GM06990 (cell line): ENCODE results near the gene TRIM49C.

DNA sequence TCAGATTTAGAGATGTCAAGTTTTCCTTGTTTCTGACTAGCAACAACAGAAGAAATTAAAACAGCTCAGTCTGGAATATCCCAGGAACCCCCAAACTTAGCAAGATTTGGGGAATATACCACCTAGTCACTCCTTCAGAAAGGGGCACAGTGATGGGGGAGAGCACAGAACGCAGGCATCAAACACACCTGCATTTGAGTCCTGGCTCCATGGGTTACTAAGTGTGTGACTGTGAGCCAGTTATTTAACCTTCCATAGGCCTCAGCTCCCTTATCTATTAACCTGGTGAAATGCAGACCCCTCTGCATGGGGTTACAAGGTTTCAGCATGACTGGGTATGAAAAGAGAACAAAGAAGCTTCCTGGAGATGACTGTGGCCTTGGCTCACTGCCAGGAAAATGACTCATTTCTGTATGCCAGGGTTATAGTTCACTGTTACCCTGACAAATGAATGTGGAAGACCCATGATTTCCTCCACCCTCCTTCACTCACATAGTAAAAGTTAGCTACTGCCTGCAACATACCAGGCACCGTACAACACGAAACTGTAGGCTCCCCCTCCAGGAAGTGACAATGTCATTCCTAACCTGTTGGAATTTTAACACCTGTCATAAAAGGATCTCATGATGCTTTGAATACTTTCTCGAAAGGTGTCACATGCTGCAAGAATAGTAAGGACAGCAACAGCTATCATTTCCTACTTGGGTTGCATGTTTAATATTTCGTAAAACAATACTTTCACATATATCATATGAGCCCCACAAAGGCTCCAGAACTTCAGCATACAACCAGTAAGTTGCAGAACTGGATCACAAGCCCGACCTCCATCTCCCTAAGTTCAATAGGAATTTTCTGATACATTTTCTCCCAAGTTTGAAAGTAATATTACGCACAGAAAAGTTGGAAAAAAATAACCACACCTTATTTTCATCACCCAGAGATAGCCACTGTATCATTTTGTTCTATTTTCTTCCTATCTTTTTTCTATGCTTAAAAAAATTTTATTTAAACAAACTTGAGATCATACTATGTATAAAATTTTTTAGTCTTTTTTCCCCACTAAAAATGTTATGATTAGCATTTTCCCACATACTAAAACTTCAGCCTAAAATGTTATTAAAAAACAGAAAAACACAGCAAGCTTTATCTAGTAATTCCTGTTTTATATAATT lies 207.2 kb upstream of the PRSS23 start:
- RRBS: no CpG with 5 or more reads among the region's 7 CpGs

DNA sequence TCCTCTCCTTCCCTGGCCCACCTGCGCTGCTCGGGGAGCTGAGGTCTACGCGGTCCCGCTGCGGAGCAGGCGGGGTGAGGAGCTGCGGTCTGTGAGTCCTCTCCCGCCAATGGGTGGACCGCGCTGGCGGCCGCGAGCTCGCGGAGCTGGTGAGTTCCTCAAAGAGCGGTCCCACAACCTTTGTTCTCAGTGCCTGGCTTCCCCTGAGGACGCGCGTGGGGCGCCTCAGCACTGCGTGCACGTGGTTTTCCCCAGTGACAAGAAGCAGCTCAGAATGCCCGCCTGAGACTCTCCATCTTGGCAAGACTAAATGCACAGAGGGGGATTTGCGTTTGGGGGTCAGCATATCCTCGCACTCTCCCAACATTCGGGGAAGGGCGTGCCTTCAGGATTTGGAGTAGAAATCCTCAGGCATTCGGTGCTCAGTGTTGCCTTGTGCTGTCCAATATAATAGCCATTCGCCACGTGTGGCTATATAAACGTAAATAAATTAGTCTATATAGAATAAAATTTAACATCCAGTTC lies 128.0 kb upstream of the PRSS23 start:
- RRBS: no CpG with 5 or more reads among the region's 32 CpGs

GRCh38 chr11:86950307-86951506 lies 4.5 kb downstream of the FZD4 start:
- RRBS: no CpG with 5 or more reads among the region's 10 CpGs

DNA sequence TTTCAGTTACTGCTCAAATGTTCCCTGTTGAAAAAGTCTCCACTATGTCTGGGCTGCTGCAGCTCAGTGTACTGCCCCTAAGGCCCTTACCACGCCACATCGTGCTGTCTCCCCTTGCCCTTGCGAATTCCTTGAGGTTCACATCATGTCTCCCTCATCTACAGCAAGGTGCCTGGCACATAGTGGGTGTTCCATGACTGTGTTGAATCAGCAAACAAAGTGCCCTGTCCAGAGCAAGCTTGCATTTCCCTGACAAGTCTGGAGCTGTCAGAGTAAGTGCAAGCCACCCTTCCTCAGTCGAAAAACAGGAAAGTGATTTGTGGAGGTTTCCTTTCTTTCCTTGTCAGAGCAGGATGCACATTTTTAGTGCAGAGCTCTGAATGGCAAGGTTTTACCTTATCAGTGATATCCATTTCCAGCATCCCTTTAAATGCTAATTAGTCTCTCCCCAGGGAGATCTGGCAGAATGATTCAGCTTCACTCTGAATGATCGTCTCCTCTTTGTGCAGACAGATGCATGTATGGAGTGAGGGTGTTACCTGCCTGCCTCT lies 331.2 kb downstream of the TMEM135 start:
- RRBS: no CpG with 5 or more reads among the region's 5 CpGs

DNA sequence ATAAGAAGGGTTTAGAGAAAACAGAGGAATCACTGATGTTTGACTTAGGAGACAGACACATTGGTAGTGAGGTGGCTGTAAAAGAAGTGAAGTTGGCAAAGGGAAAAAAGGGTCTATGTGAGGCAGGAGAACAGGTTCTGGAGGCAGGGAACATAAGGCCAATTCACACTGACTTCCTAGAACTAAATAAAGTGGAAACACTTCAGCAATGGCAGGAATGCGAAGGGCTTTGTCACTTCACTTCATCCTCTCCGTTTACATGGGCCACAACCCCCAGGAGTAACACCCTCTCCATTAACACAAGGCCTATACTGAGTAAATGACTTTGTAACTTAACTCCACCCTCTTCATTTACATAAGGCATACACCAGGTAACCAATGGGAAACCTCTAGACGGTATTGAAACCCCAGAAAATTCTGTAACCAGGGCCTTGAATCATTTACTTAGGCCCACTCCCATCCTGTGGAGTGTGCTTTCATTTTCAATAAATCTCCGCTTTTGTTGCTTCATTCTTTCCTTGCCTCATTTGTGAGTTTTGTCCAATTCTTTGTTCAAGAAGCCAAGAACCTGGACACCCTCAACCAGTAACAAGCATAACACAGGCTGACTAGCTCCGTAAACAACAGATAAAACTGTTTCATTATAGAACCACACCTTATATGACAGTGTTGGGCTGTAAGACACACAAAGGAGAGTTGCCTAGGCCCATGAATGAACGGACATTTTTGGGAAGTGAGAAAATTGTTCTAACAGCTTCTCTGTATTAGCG lies 36.4 kb downstream of the CTSC start:
- RRBS: no CpG with 5 or more reads among the region's 7 CpGs

DNA sequence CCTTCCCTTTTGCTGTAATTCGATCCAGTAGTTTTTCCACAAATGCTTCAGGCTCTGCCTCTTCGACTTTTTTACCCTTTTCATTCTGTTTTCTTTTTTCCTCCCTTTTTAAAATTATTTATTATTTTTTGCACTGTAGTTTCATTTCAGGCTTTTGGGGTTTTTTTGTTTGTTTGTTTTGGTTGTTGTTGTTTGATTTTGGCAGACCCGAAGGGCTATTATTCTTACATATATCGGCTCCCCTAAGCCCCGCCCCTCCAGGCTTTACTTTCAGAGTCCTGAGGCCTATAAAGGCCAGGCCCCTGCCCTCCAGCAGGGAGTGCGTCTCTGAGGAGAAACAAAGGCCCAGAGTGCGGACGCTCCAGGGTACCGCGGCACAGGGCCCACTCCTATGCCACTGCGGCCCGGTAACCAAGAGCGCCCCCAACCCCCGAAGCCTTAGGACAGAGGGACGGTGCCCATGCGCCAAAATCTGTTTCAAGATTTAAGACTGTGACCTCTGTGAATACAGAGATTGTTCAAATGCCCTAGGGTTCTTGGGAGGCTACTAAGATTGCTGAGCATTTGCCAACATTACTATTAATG lies 116.6 kb downstream of the TYR start:
- RRBS: no CpG with 5 or more reads among the region's 16 CpGs

DNA sequence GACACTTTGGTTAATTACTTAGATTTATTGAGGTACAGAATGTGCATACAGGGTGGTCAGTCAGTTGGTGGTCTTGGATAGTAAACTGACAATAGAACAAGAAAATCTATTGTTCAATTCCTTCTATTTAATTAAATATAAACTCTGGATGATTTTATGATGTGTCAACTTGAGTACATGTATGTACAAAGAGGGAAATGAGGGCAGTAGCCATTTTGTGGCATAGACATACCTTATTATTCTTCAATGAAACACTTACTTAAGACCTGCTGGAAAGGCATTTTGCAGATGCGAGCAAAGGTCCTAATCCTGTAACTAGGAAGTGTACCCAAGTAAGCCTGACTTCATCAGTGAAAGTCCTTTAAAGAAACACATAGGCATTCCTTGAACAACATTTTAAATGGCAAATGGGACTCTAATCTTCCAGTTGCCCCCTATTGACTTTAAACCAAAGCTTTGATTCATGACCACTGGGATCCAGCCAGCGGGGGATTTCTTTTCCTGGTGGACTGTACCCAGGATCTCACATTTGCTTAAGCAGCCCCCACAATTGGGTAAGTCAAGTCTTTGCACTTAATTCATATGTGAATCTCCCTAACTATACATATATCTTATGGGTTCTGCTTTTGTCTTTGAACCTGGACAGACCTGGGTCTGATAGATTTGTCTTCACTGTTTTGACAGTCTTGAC lies at the start of gene TRIM49C:
TRIM49C (plus strand) TSS at position 416 of the 691 bp plus-strand sequence.
- RRBS: no CpG with 5 or more reads among the region's 2 CpGs

GRCh38 chr11:90095309-90095854 lies 9.6 kb downstream of the UBTFL1 start:
- RRBS: no CpG with 5 or more reads among the region's 24 CpGs

DNA sequence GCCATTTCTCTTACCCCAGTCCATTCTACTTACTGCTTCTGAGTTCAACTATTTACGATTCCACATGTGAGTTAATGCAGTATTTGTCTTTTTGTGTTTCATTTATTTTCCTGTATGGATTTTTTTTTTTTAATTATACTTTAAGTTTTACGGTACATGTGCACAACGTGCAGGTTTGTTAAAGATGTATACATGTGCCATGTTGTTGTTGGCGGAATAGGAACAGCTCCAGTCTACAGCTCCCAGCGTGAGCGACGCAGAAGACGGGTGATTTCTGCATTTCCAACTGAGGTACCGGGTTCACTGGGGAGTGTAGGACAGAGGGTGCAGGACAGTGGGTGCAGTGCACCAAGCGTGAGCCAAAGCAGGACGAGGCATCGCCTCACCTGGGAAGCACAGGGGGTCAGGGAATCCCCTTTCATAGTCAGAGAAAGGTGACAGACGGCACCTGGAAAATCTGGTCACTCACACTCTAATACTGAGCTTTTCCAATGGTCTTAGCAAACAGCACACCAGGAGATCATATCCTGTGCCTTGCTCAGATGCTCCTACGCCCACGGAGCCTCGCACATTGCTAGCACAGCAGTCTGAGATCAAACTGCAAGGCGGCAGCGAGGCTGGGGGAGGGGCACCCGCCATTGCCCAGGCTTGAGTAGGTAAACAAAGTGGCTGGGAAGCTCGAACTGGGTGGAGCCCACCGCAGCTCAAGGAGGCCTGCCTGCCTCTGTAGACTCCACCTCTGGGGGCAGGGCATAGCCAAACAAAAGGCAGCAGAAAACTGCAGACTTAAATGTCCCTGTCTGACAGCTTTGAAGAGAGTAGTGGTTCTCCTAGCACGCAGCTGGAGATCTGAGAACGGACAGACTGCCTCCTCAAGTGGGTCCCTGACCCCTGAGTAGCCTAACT lies 17.3 kb upstream of the CHORDC1 start:
- RRBS: no CpG with 5 or more reads among the region's 23 CpGs

GRCh38 chr11:90431794-90432101 lies 208.9 kb upstream of the CHORDC1 start:
- RRBS: no CpG with 5 or more reads among the region's 1 CpG

GRCh38 chr11:91849645-91849890 lies 375.1 kb upstream of the FAT3 start:
- RRBS: no CpG with 5 or more reads among the region's 2 CpGs

GRCh38 chr11:92027166-92027476 lies 197.5 kb upstream of the FAT3 start:
- RRBS: no CpG with 5 or more reads among the region's 14 CpGs

DNA sequence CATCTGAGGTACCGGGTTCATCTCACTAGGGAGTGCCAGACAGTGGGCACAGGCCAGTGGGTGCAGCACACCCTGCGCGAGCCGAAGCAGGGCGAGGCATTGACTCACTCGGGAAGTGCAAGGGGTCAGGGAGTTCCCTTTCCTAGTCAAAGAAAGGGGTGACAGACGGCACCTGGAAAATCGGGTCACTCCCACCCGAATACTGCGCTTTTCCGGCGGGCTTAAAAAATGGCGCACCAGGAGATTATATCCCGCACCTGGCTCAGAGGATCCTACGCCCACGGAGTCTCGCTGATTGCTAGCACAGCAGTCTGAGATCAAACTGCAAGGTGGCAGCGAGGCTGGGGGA lies 55.2 kb upstream of the FAT3 start:
- RRBS: no CpG with 5 or more reads among the region's 18 CpGs

- RRBS: 4% methylated on average over 38 of the region's 61 CpGs
Observed at GRCh38 chr11:93542725-93543207, 425 bp downstream of the SMCO4 start.

DNA sequence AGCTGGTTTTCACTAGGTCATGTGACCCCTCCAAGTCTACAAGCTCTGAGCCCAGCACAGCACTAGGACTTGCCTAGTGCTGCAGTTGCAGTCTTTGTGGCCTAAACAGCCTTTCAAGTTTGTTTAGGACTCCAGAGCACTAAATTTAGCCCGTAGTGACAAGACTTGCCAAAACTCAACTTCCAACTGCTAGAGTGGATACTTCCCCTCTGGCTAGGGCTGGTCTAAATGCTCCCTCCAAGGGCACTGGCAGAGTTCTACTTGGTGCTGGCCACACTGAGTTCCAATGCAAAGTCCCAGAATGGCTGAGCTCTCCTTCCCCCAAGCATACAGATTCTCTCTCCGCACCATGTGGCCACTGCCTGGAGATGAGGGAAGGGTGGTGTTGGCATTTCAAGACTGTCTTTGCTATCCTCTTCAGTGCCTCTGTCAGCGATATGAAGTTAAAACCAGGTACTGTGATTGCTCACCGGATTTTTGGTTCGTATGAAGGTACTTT lies 25.3 kb downstream of the TAF1D start:
- RRBS: no CpG with 5 or more reads among the region's 5 CpGs

GRCh38 chr11:93746068-93746666 lies 4.7 kb downstream of the C11orf54 start:
- RRBS: no CpG with 5 or more reads among the region's 2 CpGs

- RRBS: no CpG with 5 or more reads among the region's 3 CpGs
Observed at GRCh38 chr11:93763313-93763942, 20.7 kb upstream of the MED17 start.

- RRBS: no CpG with 5 or more reads among the region's 3 CpGs
Observed at GRCh38 chr11:93817106-93817532, 33.0 kb downstream of the MED17 start.